ENCODE data around the genes CD1E, OR6Y1, PYDC5, CADM3, ACKR1, CASQ1, PEX19 and NCSTN.

- PRO-cap = no peak
- RAMPAGE, long total RNA, 4 experiments = no peak in any of the 4 experiments
These were observed 2.8 kb downstream of the FCRL2 start for GRCh38 chr1:157774095-157774542.

- PRO-cap = no peak
- RAMPAGE, long total RNA, 4 experiments = start-site peak on the plus strand in 1 of 4 experiments, at chr1:158353873-158353877 at its widest, 5 reads per replicate
These were observed at the start of gene CD1E for GRCh38 chr1:158353616-158354029. Gene CD1E, plus strand, starts transcription at chr1:158353894.

- PRO-cap = no peak
- RAMPAGE, long total RNA, 4 experiments = no peak in any of the 4 experiments
These were observed at the start of gene OR6Y1 for GRCh38 chr1:158554282-158554838. Gene OR6Y1, minus strand, starts transcription at chr1:158554405.

- PRO-cap = no peak
- RAMPAGE, long total RNA, 4 experiments = no peak in any of the 4 experiments
These were observed 10.4 kb upstream of the OR6K3 start for GRCh38 chr1:158730915-158731403.

DNA sequence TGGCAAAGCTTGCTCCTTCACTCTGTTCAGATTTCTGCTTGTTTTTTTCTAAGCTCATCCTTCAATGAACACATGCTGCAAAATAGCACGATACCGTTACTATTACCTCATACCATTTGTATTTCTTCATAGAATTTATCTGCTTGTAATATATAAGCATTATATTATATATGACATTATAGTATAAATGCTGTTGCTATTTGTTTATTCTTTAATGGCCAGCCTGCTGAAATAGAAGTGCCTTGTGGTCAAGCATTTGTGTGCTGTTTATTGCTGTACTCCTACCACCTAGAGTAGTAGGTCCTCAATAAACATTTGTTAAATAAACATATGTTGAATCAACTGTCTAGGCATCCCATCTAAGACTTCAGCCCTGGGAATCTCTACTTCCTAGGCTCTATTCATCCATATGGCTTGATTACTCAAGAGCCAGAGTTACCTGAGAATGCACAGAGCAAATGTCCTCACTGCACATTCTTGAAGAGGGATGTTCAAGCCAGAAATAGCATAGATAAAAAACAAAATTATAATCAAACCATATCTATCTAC, at the start of gene PYDC5:
PYDC5 (minus strand) TSS at position 300 of the 549 bp plus-strand sequence.
- PRO-cap = no peak
- RAMPAGE, long total RNA, 4 experiments = no peak in any of the 4 experiments

- PRO-cap = no peak
- RAMPAGE, long total RNA, 4 experiments = no peak in any of the 4 experiments
These were observed 10.4 kb downstream of the IFI16 start for GRCh38 chr1:159020012-159020586.

GRCh38 chr1:159171542-159172653, at the start of gene CADM3:
Gene CADM3, plus strand, starts transcription at chr1:159171615.
- PRO-cap = bidirectional peak, plus-strand start at chr1:159171615, minus-strand start at chr1:159171402; unidirectional peak, minus-strand start at chr1:159171817; bidirectional peak, plus-strand start at chr1:159172222, minus-strand start at chr1:159172195
- RAMPAGE, long total RNA, 4 experiments = start-site peak on the plus strand in 2 of 4 experiments, at chr1:159171615-159171662 at its widest, 246 to 303 reads per replicate

GRCh38 chr1:159204661-159205141, at the start of gene ACKR1:
Gene ACKR1, plus strand, starts transcription at chr1:159204875.
- PRO-cap = unidirectional peak, plus-strand start at chr1:159204892
- RAMPAGE, long total RNA, 4 experiments = start-site peak on the plus strand in 2 of 4 experiments, at chr1:159204786-159204925 at its widest, 613 to 1,089 reads per replicate

- PRO-cap = no peak
- RAMPAGE, long total RNA, 4 experiments = no peak in any of the 4 experiments
These were observed 1.4 kb downstream of the ACKR1 start for GRCh38 chr1:159205884-159206650.

GRCh38 chr1:159556510-159556729, 20.6 kb upstream of the OR10J5 start:
- PRO-cap = no peak
- RAMPAGE, long total RNA, 4 experiments = no peak in any of the 4 experiments

- PRO-cap = no peak
- RAMPAGE, long total RNA, 4 experiments = no peak in any of the 4 experiments
These were observed 2.0 kb downstream of the APCS start for GRCh38 chr1:159589482-159590256.

DNA sequence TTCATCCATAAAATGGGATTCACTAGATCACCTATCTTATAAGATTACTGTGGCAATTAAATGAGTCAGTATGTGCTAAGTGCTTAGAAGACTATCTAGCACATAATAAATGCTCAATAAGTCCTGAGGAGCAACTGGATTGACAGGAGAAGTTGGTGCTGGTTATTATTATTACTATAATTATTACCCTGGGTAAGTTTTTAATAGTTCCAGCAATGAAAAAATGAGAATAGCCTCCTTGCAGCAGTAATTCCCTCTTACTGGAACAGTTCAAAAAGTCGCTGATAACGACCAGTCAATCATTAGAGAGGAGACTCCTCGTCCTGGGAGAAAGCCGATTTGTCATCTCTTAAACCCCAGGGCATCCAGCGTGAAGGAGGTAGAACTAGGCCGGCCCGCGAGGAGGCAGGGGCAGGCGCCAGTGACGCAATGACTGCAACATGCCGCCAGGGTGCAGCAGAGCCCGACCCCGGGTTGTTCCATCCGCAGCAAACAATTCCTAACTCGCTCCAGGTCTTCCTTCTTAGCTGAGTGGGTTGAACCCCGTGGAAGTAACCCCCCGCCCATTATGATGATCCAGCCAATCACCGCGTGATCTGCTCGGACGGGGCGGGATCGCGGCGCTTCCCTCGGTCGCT, 407 bp upstream of the DUSP23 start:
- PRO-cap = bidirectional peak, plus-strand start outside the sequence, minus-strand start at position 498 of the sequence
- RAMPAGE, long total RNA, 4 experiments = no peak in any of the 4 experiments

DNA sequence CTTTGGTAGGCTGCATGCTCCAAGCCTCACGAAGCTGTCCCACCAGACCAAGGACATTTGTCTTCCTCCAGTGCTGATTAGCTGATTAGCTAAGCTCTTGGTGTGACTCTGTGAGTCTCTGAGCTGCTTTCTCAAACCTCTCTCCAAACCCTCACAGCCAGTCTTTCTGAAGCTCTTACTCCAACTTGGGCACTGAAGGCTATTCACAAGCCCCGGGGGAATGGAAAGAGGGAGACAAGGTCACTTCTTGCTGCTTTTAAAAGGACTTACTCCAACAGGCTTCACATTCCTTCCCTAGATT, 897 bp upstream of the CFAP45 start:
- PRO-cap = no peak
- RAMPAGE, long total RNA, 4 experiments = no peak in any of the 4 experiments

DNA sequence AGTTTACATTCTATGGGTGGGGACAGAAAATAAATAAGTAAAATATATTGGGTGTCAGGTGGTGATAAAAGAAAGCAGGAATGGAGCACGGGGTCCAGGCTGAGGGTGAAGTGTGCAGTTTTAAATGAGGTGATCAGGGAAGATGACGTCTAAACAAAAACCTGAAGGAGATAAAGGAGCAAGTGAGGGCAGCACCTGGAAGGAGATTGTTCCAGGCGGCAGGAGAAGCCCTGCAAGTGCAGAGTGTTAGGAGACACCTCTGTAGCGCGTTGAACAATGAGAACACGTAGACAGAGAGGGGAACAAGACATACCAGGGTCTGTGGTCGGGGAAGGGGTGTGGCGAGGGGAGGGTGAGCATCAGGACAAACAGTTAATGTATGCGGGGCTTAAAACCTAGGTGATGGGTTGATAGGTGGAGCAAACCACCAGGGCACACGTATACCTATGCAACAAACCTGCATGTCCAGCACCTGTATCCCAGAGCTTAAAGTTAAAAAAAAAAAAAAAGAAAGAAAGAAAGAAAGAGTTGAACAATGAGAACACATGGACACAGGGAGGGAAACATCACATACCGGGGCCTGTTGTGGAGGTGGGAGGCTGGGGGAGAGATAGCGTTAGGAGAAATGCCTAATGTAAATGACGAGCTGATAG, 10.6 kb downstream of the TAGLN2 start:
- PRO-cap = no peak
- RAMPAGE, long total RNA, 4 experiments = no peak in any of the 4 experiments

GRCh38 chr1:160189878-160190905, at the start of gene CASQ1:
Gene CASQ1, plus strand, starts transcription at chr1:160190575.
- PRO-cap = no peak
- RAMPAGE, long total RNA, 4 experiments = start-site peak on the plus strand in 1 of 4 experiments, at chr1:160190258-160190306 at its widest, 19 reads per replicate

DNA sequence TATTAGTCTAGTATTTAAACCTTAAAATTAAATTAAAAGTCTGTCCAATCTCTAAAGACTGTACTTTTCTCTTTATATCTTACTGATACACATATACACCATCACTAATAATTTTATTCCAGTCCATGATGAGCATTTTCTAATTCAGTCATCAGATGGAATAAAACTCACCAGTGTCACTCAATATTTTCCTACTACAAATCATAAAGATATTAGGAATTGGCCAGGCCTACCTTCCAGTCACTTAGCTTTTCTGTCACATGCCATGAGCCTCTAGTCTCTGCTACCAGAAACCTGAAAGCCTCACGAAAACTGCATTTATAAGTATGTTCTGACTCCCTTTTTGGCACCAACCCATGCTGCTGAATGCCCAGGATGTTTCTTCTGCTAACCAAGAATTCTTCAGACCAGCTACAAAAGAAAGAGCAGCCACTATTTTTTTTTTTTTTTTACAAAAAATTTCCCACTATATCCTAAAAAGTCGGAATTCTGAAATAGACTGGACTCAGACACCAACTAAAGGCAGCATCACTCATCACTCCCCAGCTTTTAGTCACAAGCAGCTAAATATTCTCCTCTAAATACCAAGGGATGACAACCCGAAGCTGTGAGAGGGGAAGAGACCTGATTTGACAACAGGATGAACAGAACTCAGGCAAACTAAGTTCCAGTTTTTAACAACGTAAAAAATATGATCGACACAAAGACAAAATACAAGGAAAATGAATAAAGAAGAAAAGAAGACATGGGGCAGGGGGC, 1.9 kb downstream of the DCAF8 start:
- PRO-cap = no peak
- RAMPAGE, long total RNA, 4 experiments = no peak in any of the 4 experiments

GRCh38 chr1:160277031-160277546, 7.8 kb downstream of the PEX19 start:
- PRO-cap = no peak
- RAMPAGE, long total RNA, 4 experiments = no peak in any of the 4 experiments

DNA sequence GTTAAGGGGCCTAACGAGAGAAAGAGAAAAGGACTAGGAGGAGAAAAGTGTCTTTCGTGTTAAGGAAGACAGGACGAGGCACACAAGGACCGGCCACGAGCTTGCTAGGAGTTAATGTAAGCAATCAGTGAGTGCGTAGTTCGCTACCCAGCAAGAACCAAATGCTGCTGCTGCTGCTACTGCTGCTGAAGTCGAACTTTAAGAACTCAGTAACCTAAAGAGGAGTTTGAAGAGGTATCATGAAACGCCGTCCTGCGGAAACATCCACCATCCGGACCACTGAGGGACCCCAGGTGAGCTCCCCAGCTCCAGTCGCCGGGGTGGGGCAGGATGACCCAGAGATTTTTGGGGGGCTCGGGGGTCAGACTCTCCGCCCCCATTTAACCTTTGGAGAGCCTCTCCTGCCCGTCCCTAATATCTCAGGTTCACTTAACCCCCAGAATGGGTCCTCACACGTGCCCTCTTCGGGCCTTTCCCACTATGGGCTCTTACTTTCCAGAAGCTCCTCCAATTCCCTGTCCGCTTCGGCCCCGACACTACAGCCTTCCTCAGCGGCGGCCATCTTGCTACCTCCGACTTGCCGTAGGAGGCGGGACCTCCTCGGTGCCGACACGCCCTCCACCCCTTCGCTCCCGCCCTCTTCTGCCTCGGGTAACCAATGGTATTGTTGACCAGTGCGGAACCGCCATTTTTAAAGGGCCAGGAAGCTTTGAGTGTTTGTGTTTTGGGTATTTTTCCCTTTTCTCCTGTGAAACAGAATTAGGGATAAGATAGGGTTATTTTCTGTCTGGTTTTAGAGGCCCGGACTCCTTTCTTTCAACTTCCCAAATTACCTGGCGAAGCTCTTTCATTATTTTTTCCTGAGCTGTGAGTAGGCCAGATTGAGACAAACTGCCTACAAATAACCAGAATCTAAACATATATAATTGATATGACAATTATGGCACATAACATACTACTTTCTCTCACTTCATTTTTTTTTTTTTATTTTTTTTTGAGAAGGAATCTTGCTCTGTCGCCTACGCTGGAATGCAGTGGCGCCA, at the start of gene PEX19:
PEX19 (minus strand) TSS at position 571 of the 1,043 bp plus-strand sequence.
- PRO-cap = unidirectional peak, minus-strand start at position 579 of the sequence
- RAMPAGE, long total RNA, 4 experiments = start-site peak on the minus strand in 4 of 4 experiments, centred at positions 578 to 581 of the sequence, 370 to 833 reads per replicate

GRCh38 chr1:160285944-160286736, 1.2 kb upstream of the PEX19 start:
- PRO-cap = no peak
- RAMPAGE, long total RNA, 4 experiments = no peak in any of the 4 experiments

DNA sequence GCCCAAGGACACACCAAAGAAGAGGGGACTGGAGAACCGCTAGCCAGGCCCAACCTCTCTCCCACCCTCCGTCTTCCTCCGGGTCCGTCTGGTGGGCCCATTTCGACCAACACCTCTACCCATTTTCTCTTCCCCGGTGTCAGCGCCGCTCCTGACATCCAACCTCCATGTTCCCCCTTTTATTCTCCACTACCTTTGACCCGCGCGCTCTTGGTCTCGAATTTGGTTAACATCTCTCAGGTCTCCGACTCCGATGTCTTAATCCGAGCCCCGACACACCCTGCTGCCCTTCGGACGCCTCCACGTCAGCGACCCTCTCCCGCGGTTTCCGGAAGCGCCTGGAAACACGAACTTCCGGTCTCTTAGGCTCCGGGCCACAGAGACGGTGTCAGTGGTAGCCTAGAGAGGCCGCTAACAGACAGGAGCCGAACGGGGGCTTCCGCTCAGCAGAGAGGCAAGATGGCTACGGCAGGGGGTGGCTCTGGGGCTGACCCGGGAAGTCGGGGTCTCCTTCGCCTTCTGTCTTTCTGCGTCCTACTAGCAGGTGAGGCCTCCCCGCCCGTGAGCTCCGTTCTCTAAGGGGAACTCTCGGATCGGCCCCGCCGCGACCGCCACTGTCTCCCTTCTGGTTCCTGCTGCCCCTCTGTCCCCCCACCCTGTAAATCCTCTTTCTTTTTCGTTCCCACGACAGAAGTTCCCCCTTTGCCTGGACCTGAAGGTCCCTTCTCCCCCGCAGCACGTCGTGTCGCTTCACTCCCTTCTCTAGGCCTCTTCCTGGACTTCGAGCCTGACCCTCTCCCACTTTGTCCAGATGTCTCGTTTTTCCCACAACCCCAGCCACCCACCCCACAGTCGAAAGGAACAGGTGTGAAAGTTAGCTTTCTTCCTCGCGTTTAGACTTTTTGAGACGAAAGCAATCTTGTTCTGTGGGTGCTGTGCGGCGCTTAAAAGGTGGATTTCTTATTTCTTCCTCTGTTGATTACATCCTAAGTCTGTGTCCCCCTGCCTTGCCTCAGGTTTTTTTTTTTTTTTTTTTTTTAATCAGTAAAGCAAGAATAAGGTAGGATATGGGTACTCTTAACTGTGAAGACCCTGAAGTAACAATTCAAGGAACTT, at the start of gene NCSTN:
NCSTN (plus strand) TSS at position 446 of the 1,116 bp plus-strand sequence.
- PRO-cap = bidirectional peak, plus-strand start at position 449 of the sequence, minus-strand start at position 328 of the sequence
- RAMPAGE, long total RNA, 4 experiments = start-site peak on the plus strand in 4 of 4 experiments, centred at positions 394 to 449 of the sequence, 108 to 155 reads per replicate; start-site peak on the minus strand in 4 of 4 experiments, centred at positions 285 to 302 of the sequence, 320 to 633 reads per replicate

Data from esophagus muscularis mucosa (tissue), 4 donors.